Endothelial cell of umbilical vein (primary cell): ENCODE data around the genes SPACA7 and F10.

GRCh38 chr13:112103728-112104301 is 36.9 kb downstream of the SOX1 start:
- PRO-cap, result no peak
CAGE:
- cytosol, long polyA minus RNA, result no peak
- cytosol, long polyA plus RNA, result no peak
- long polyA plus RNA, result no peak
- nucleus, long polyA minus RNA, result no peak
- nucleus, long polyA plus RNA, result no peak

DNA sequence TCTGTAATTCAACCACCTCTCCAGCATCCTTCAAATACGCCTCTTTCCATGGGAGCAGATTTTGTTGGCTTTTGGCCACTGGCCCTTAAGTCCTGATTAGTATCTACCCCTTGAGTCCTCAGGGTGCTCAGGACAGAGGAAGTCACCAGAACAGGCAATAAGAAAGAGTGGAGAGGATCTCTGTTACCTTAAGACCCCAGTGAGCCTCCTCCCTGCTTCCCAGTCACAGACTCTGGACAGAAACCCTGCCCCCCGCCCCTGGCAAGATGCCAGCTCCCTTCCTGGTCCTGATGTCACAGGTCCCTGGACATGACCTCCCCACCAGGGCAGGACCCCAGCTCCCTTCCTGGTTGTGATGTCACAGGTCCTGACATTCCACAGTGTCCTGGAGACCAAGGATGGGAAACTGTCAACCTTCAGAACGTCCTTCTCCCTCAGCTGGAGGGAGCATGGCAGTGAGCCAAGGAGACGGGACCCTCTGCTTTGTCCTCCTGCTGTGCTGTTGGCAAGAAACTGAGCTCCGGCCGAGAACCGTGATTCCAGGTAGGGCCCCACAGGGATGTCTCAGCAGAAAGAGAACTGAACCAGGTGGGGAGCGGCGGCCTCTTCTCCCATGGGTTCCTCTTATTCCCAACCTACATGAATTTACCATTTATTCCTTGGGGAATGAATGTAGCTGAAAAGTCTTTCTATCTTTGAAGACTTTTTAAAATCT is at the start of gene SPACA7:
TSS of gene SPACA7 (plus strand) at position 419 of the 715 bp plus-strand sequence.
- PRO-cap, result no peak
CAGE:
- cytosol, long polyA minus RNA, result no peak
- cytosol, long polyA plus RNA, result no peak
- long polyA plus RNA, result no peak
- nucleus, long polyA minus RNA, result no peak
- nucleus, long polyA plus RNA, result no peak

DNA sequence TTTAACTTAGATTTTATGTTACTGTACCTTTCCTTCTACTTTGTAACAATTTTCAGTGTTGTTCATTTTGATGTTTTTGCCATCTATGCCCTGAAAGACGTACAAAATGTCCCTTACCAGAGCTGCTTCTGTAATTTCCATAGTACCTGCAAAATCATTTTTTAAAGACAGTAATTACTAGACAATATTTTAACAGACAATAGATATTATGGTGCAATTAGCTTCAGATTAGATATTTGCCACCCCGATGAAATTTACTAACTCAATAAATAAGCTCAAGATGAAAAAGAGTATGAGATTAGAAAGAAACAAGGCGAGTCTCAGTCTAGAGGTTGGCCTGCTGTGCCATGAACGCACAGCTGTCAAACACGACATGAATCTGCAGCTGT is 33.1 kb downstream of the TUBGCP3 start:
- PRO-cap, result no peak
CAGE:
- cytosol, long polyA minus RNA, result no peak
- cytosol, long polyA plus RNA, result no peak
- long polyA plus RNA, result no peak
- nucleus, long polyA minus RNA, result no peak
- nucleus, long polyA plus RNA, result no peak

- PRO-cap, result unidirectional peak, plus-strand start at chr13:112559267
CAGE:
- cytosol, long polyA minus RNA, result no peak
- cytosol, long polyA plus RNA, result no peak
- long polyA plus RNA, result no peak
- nucleus, long polyA minus RNA, result no peak
- nucleus, long polyA plus RNA, result no peak
These were observed 28.9 kb downstream of the TUBGCP3 start for GRCh38 chr13:112559036-112559491.

- PRO-cap, result no peak
CAGE:
- cytosol, long polyA minus RNA, result no peak
- cytosol, long polyA plus RNA, result no peak
- long polyA plus RNA, result no peak
- nucleus, long polyA minus RNA, result no peak
- nucleus, long polyA plus RNA, result no peak
These were observed 17.7 kb upstream of the TUBGCP3 start for GRCh38 chr13:112605567-112606041.

DNA sequence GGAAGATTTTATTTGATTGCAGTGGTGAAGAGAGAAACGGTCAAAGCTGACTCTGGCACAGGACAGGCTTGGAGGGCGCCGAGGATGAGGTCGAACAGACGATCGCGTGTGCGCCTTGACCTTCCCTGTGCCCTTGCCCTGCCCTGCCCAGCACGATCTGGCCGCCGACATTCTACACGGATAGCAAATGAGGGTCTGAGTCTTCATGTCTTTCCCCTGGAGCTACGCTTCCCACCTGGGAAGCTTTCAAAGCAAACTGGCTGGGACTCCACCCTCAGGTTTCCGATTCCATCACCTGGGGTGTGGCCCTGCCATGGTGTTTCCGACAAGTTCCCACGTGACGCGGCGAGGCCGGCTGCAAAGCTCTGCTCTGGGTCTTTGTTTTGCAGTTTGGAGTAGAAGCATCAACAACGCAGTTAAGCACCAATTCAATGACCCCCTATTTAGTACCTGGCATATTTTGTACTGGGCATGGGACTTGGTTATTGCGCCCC is 50.4 kb upstream of the TUBGCP3 start:
- PRO-cap, result no peak
CAGE:
- cytosol, long polyA minus RNA, result no peak
- cytosol, long polyA plus RNA, result no peak
- long polyA plus RNA, result no peak
- nucleus, long polyA minus RNA, result no peak
- nucleus, long polyA plus RNA, result no peak

DNA sequence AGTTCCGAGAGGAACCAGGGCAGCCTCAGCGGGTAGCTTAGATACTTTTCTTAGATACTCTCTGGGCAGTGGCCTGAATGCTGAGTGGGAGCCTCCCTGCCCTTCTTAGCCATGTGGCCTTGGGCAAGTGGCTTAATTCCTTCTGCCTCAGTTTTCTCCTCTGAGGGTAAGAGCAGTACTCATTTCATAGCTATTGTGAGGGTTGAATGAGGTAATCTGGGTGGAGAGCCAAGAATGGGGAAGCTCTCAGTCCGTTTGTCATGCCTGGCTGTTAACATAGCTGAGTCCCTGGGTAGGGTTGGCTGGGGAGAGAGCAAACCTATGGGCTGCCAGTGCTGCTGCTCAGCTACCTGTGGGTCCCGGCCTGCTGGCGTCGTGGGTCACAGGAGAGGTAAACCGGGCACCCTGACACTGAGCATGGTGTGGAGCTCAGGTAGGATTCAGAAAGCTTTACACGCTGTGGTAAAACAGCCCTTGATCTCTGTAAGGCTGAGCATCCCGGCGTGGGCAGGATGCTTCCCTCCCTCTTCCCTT is 4.3 kb downstream of the ATP11A start:
- PRO-cap, result no peak
CAGE:
- cytosol, long polyA minus RNA, result no peak
- cytosol, long polyA plus RNA, result no peak
- long polyA plus RNA, result no peak
- nucleus, long polyA minus RNA, result no peak
- nucleus, long polyA plus RNA, result no peak

- PRO-cap, result bidirectional peak, plus-strand start at chr13:112722614, minus-strand start at chr13:112722473; bidirectional peak, plus-strand start at chr13:112722862, minus-strand start at chr13:112722836
CAGE:
- cytosol, long polyA minus RNA, result no peak
- cytosol, long polyA plus RNA, result no peak
- long polyA plus RNA, result no peak
- nucleus, long polyA minus RNA, result start-site peak on the plus strand at chr13:112722579-112722657, 15 reads
- nucleus, long polyA plus RNA, result no peak
These were observed 32.8 kb downstream of the ATP11A start for GRCh38 chr13:112722306-112723385.

- PRO-cap, result no peak
CAGE:
- cytosol, long polyA minus RNA, result no peak
- cytosol, long polyA plus RNA, result no peak
- long polyA plus RNA, result no peak
- nucleus, long polyA minus RNA, result no peak
- nucleus, long polyA plus RNA, result no peak
These were observed 71.8 kb downstream of the ATP11A start for GRCh38 chr13:112761706-112761905.

- PRO-cap, result no peak
CAGE:
- cytosol, long polyA minus RNA, result no peak
- cytosol, long polyA plus RNA, result no peak
- long polyA plus RNA, result no peak
- nucleus, long polyA minus RNA, result no peak
- nucleus, long polyA plus RNA, result no peak
These were observed 94.6 kb upstream of the MCF2L start for GRCh38 chr13:112874361-112874810.

DNA sequence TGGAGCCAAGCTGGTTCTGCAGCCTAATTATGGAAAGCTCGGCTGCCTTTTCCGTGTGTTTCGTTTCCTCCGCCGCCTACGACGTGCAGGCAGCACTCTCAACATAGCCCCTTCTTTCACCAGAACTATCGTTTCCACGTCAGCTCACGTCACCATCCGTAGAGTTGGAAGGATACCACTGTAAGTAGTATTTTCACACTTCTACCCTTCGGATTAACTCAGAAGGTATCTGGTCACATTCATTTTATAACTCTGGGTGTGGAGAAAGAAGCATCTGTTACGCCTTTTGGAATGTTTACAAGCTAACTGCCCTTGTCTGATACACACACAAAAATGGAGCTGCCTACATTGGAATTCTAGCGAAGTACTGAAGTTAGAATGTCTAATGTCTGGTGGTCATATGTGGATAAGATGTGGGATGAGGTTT is 5.9 kb downstream of the MCF2L start:
- PRO-cap, result no peak
CAGE:
- cytosol, long polyA minus RNA, result no peak
- cytosol, long polyA plus RNA, result no peak
- long polyA plus RNA, result no peak
- nucleus, long polyA minus RNA, result no peak
- nucleus, long polyA plus RNA, result no peak

DNA sequence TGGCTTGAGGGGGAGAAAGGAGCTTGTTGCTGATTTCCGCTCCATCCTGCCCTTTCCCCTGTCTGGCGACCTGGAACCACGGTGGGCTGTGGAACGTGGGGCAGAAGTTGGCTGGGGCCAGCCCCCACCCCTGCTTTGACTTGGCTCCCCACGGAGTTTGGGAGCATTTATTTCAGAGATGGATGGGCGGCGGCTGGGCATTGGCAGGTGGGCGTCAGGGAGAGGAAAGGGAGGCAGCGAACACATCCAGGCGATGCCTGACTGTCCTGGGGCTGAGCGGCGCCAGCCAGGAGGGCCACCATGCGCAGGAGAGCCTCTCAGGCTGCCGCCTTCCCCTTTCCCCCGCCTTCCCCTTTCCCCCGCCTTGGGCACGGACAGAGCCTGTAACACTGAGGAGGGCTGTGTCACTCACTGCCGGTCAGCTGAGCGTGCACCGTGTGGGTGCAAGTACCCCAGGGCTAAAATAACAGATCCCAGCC is 11.3 kb downstream of the MCF2L start:
- PRO-cap, result no peak
CAGE:
- cytosol, long polyA minus RNA, result no peak
- cytosol, long polyA plus RNA, result no peak
- long polyA plus RNA, result no peak
- nucleus, long polyA minus RNA, result no peak
- nucleus, long polyA plus RNA, result no peak

GRCh38 chr13:112983332-112984111 is 14.5 kb downstream of the MCF2L start:
- PRO-cap, result no peak
CAGE:
- cytosol, long polyA minus RNA, result no peak
- cytosol, long polyA plus RNA, result no peak
- long polyA plus RNA, result no peak
- nucleus, long polyA minus RNA, result no peak
- nucleus, long polyA plus RNA, result no peak

DNA sequence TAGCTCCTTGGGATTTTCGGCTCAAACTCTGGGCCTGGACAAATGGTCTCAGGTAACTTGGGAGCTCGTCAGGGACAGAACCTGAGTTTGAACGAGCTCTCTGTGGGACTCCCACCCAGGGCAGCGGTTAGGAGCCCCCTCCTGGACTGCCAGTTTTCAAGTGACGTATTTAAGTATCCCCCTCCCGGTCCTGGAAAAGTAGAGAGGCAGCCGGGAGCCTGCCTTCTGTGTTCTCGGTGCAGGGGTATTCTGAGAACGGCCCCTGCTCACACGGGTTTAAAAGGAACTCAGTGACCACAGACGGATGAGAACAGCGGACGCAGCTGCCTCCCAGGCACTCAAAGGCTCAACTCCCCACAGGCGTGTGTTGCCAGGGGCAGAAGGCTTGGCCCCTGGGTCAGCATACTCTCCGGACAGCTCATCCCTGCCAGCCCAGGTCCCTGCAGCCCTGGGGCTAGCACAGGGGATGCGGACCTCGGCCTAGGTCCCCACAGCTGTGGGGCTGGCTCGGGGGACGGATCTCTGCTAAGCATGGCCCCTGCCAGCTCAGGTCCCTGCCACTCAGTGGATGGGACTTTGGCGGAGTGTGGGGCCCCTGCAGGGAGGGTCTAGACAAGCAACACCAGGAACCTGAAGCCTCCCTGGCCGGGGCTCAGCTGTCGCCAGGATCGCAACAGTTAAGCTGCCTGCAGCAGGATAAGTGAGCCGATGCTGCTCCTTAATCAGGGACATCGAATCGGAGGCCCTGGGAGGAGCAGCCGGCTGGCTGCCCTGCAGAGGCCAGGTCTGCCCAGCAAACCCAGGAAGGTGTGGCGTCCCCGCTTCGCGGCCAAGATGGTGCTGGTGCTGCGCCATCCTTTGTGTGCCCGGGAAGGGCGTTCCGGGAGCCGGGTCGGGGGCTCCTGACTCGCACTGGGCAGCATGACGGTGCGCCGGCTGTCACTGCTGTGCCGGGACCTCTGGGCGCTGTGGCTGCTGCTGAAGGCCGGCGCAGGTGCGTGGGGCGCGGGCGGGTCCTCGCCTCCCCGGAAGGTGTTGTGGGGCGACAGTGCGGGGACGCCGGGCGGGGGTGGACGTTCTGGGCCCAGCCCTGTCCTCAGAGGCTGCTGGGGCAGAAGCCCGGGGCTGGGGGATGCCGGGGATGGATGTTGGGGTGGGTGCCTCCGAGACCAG is 32.4 kb downstream of the MCF2L start:
- PRO-cap, result no peak
CAGE:
- cytosol, long polyA minus RNA, result no peak
- cytosol, long polyA plus RNA, result no peak
- long polyA plus RNA, result no peak
- nucleus, long polyA minus RNA, result no peak
- nucleus, long polyA plus RNA, result no peak

DNA sequence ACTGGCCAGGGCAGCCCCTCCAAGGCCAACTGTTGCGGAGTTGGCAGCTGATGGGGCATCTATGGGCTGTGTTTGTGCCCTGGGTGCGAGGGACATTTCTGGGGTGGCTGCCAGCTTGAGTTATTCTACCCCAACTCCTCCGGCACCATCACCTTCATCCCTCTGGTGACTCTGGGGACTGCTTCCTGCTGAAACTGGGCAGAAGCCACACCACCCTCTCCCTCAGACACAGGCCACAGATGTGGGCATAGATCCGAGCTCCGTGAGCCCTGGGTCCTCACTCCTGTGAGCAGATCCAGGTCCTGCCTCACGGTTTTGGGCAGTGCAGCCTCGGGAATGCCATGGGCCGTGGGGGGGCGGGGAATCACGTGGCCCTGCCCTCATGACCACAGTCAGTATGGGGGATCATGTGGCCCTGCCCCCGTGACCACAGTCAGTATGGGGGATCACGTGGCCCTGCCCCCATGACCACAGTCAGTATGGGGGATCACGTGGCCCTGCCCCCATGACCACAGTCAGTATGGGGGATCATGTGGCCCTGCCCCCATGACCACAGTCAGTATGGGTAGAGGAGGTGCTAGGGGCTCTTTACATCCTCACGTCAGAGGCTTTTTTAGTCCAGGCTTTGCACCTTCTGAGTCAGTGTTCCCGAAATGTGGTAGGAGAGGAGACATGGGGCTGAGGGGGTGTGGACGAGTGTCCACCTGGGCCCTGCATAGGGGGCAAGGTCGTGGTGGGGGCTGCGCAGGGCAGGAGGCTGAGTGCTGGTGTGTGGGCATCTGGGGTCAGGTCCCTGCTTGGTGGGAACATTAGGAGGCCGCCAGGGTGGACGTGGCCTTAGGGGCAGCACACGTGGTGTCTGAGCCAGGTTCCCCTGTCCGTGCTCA is 64.3 kb upstream of the F7 start:
- PRO-cap, result no peak
CAGE:
- cytosol, long polyA minus RNA, result no peak
- cytosol, long polyA plus RNA, result no peak
- long polyA plus RNA, result no peak
- nucleus, long polyA minus RNA, result no peak
- nucleus, long polyA plus RNA, result no peak

- PRO-cap, result no peak
CAGE:
- cytosol, long polyA minus RNA, result no peak
- cytosol, long polyA plus RNA, result no peak
- long polyA plus RNA, result no peak
- nucleus, long polyA minus RNA, result no peak
- nucleus, long polyA plus RNA, result no peak
These were observed 22.0 kb upstream of the F7 start for GRCh38 chr13:113083311-113084266.

DNA sequence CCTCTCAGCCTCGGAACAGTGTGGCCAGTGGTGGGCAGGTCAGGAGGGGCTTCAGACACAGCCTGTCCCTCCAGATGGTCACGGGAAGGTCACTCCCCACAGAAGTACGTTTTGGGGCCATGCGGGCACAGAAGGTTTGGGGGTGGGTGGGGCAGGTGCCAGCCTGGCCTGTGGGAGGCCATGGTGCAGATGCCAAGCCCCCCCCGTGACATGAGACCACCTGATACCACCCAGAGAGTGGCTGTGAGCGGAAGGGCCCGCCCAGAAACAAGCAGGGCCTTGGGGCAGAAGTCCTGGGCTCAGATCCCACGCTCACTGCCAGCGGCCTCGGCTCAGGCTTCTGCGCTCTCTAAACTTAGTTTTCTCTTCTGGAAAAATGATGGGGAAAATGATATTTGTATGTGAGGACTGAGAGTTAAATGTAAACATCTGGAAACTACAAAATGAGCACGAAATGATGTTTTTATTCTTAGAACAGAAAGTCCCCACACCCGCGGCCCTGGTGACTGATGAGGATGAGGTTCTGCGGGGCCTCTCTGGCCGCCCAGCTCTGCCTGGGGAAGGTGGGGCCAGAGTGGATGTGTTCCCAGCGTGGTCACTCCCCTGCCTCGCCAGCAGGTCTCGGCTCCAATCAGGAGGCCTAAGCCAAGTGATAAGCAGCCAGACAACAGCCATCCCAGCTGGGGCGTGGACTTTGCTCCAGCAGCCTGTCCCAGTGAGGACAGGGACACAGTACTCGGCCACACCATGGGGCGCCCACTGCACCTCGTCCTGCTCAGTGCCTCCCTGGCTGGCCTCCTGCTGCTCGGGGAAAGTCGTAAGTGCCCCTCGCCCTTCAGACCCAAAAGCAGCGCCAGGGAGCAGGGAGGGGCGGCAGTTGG is at the start of gene F10:
TSS of gene F10 (plus strand) at position 691 of the 881 bp plus-strand sequence.
- PRO-cap, result no peak
CAGE:
- cytosol, long polyA minus RNA, result no peak
- cytosol, long polyA plus RNA, result no peak
- long polyA plus RNA, result no peak
- nucleus, long polyA minus RNA, result no peak
- nucleus, long polyA plus RNA, result no peak

GRCh38 chr13:113152630-113153240 is 5.7 kb upstream of the PROZ start:
- PRO-cap, result no peak
CAGE:
- cytosol, long polyA minus RNA, result no peak
- cytosol, long polyA plus RNA, result no peak
- long polyA plus RNA, result no peak
- nucleus, long polyA minus RNA, result no peak
- nucleus, long polyA plus RNA, result no peak

DNA sequence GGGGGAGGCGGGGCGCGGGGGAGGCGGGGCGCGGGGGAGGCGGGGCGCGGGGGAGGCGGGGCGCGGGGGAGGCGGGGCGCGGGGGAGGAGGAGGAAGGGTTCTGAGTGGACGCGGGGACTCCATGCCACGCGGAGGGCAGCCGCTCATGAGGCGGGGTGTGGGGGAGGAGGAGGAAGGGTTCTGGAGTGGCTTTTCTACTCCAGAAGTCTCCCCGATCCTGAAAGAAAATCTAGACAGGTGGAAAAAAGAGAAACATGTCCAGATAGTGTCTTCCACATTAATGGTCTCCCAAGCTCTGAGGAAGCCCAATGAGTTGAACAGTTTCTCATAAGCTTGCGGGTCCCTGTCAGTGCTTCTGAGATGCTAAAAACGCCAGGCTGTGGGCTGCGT is 4.1 kb upstream of the PROZ start:
- PRO-cap, result unidirectional peak, plus-strand start at position 99 of the sequence
CAGE:
- cytosol, long polyA minus RNA, result no peak
- cytosol, long polyA plus RNA, result no peak
- long polyA plus RNA, result no peak
- nucleus, long polyA minus RNA, result no peak
- nucleus, long polyA plus RNA, result no peak

GRCh38 chr13:113158744-113159217 is 333 bp downstream of the PROZ start:
- PRO-cap, result no peak
CAGE:
- cytosol, long polyA minus RNA, result no peak
- cytosol, long polyA plus RNA, result no peak
- long polyA plus RNA, result no peak
- nucleus, long polyA minus RNA, result no peak
- nucleus, long polyA plus RNA, result no peak